Measurements from ENCODE around the genes PDF, NOB1 and COG4.

- PRO-cap: no peak
These were observed 34.9 kb upstream of the TANGO6 start for GRCh38 chr16:68808326-68809003.

GRCh38 chr16:69326098-69327244 lies 3.9 kb downstream of the PDF start:
- PRO-cap: no peak

DNA sequence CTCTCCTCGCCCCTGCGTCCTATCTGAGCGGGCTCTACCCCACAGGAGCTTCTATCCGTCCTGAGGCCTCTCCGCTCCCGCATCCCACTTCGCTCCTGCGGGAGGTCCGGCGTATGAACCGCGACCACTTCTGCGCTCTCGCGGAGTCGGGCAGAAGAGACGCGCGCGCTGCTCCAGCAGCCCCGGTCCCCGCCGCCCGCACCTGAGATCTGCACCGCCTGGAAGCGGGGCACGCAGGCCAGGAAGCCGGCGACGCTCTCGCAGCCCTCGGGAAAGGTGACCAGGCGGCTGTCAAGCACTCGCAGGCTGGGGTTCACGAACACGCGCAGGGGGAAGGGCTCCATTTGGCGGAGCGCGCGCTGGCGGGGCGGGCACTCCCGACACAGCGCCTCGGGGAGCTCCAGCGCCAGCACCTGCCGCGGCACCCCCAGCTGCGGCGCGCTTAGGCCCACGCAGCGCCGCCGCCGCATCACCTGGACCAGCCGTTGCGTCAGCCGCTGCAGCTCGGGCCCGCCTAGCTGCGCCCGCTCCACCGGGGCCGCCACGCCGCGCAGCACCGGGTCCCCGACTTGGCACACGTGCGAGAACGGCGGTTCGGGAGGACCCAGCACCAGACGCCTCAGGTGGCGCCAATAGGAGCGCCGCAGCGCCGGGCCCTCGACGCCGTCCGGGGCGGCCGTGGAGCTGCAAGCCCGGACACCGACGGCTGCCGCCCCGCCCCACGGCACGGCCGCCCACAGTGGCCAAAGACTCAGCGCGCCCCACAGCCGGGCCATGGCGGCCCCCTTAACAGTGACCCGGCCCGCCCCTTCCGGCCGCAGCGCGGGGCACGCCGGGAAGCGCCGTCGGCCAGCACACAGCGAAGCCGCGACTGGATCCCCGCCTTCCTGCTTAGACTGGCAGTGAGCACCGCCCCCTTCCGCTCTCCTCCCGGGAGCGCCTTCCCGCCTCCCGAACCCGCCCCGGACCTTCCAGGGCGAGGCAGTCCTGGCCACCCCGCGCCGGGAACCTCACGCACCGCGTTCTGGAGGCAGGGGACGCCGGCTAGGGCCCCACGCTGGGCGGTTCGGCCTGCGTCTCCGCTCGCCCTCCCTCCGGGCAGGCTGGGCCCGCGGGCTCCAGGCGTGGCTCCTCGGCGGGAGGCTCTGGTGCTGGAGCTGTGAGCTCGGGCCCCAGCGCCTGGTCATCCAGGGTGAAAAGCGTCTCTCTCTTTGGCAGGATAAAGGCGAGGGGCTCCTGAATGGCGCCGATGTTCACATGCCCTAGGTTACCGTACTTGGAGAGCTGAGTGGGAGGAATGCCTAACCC lies at the start of gene PDF:
Gene PDF, minus strand, starts transcription at position 794 of the 1,308 bp plus-strand sequence.
- PRO-cap: bidirectional peak, plus-strand start at position 955 of the sequence, minus-strand start at position 811 of the sequence

DNA sequence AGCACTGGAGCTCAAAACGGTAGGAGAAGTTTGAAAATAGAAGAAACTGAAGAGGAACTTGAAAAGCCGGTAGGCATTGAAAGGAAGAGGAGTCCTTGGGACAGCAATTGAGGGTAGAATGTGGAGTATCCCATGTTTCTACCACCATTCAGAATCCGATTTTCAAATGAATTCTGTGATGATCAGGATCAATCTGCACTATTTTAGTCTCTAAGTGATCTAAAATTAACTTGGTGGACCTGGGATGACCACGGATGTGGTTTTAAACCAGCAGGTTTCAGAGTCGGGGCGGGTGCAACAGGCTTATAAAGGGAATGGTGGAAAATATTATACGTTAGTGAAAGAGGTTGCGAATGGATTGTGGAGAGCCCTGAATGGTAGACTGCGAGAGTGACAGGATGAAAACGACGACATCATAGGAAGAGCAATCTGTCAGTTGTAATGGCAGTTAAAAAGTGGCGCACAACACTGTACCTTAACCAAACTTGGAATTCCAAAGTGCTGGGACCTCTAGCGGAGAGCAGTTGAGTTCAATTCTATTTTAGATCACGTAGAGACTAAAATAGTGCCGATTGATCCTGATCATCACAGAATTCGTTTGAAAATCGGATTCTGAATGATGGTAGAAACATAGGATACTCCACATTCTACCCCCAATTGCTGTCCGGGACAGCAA lies 1.3 kb upstream of the CYB5B start:
- PRO-cap: no peak

DNA sequence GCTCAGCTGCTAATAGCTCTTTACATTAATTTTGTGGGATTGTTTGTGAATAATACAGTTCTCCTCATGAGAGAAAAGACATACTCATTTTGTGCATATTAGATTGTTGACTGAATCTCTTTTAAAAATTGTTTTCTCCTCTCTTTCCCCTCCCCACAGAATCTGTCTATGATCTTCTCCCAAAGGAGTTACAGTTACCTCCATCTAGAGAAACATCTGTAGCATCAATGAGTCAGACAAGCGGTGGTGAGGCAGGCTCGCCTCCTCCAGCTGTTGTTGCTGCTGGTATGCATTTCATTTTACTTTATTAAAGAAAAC lies 60.4 kb downstream of the NFAT5 start:
- PRO-cap: no peak

DNA sequence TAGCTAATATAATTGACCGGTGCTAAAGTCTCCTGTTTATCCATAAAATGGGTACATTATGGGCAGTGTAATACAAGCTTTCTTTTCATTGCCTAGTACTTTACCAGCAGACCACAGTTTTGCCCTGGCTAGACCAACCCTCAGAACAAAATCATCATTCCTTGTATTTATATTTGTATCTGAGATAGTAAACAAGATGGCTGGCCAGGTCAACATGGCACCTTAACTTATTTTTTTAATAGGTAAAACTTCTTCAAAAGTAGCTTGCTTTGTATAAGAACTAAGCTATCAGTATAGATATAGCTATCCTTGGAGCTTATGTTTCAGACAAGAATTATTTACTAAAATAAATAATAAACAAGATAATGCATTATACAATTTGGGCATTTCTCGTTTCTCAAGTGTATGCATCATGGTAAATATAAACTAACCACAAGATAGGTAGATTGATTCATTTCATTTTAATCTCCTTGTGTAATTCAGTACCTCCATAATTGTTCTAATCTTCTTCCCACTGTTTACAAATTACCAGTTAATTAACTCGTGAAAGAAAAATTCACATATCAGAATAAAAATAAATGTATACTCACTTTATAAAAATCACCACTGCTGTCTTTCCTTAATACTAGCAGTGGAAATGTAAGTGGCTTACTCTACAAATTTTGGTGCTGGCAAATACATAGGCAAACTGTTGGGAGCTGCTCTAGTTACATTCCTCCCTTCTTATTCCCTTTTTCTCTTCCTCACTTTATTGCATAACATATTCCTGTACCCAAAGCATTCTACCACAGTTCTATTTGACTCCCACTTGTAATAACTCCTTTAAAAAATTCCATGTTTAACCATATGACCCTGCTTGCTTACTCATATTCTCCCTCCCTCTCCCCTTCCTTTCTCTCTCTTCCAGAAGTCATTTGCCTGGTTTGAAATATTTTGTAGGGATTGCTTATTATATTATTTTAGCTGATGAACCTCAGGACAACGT lies 23.0 kb downstream of the NQO1 start:
- PRO-cap: no peak

GRCh38 chr16:69754386-69755342 lies at the start of gene NOB1:
NOB1 (minus strand) TSS chr16:69754926.
- PRO-cap: bidirectional peak, plus-strand start at chr16:69755109, minus-strand start at chr16:69754921

GRCh38 chr16:69839967-69840638 lies 78.0 kb downstream of the WWP2 start:
- PRO-cap: unidirectional peak, minus-strand start at chr16:69840166

DNA sequence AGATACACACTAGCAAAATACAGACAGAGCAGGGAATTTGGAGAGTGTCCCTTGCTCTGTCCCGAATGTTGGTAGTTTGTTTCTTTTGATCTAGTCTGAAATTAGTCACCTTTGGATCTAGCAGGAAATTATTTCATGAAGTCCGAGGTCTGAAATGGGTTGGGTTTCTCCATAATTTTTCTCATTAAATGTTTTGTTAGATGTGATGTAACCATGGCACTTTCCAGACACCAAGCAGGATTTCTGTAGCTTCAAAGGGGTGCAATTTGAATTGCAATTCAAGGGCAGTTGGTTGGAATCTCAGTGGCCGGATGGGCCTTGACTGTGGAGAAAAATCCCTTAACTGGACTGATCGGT lies 78.5 kb downstream of the WWP2 start:
- PRO-cap: no peak

DNA sequence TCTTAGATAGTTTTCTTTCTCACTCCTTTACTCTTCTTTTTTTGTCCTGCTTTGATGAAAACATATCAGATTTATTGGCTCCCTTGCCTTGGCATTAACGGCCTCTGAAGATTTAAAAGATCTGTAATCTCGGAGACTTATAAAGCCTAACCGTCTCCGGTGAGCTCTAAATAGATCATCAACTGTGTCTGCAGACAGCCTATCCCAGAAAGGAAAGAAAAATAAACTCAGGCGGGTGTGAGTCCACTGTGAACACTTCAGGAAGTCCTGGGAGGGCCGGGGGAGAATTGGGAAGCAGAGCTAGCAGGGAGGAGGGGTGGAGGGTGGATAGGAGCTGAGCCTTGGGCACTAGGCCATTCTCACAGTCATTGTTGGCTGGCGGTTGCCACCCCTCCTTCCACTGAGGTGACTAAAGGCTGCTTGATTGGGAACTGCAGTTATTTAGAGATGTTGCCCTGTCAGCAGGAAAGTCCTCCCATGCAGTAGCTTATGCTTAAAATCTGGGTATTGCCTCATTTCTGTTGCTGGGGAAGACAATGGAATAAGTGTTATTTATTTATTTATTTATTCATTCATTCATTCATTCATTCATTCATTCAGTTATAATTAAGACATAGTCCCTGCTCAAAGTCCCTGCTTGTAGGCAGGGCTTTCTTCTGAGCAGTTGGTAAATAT lies 86.9 kb downstream of the WWP2 start:
- PRO-cap: bidirectional peak, plus-strand start at position 436 of the sequence, minus-strand start at position 267 of the sequence

- PRO-cap: bidirectional peak, plus-strand start at chr16:69965405, minus-strand start at chr16:69965404
These were observed 13.9 kb downstream of the CLEC18A start for GRCh38 chr16:69964898-69965662.

GRCh38 chr16:69977254-69977531 lies 26.1 kb downstream of the CLEC18A start:
- PRO-cap: no peak

DNA sequence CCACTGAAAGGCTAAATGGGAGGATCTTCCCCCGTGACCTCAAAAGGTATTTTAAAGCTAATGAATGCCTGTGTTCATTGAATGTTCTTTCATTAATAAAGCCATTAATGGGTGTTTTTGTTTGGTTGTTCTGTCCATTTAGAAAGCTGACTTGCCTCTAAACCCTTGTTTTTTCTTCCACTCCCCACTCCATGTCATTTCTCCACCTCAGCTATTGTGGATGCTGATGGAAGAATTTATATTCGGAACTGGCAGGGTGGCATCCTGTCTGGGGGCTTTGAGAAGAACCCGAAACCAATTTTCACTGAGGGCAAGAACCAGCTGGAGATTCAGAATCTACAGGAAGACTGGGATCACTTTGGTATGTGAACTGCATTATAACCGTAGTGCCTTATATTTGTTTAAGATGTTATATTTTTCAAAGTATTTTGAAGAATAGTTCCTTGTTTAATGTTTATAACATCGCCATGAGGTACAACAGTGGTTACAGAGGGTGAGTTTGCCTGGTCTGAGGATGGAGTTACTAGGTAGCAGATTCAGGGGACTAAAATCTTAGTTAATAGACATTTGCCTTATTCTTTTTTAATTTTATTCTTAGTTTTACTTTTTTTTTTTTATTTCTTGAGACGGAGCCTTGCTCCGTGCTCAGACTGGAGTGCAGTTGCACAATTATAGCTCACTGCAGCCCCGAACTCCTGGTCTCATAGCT lies 18.0 kb downstream of the PDPR start:
- PRO-cap: no peak

- PRO-cap: no peak
These were observed 1.0 kb downstream of the EXOSC6 start for GRCh38 chr16:70250811-70251032.

DNA sequence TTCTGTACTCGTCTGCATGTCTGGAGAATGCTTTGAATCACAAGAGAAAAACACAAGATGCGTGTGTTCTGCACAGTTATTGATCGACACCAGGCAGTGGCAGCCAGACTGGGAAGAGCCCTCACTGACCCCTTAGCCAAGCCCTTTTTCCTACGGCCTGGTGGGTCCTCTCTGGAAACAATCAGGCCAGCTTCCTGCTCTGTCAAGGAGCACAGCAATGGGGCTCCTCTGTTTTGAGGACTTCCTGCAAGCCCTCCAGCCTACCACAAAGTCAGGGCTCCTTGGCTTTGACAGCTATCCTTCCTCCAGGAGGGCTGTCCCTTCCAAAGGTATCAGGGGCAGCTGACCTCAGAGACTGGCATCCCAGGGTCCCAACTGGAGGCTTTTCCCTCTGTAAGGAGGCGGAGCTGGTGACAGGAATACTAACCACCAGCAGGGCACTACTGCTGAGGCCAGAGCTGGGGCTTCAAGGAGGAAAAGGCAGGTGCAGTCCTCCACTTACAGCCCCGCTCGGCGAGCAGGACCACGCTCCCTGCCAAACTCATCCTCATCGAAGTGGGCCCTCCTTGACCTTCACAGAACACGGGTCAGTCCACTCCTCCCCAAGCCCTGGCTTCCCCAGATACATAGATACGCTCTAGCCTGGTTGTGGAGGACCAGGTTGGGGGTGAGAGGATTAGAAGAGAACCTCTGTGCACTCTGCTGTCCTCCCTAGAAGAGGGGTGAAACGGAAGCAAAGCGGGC lies 20.7 kb downstream of the ST3GAL2 start:
- PRO-cap: no peak

DNA sequence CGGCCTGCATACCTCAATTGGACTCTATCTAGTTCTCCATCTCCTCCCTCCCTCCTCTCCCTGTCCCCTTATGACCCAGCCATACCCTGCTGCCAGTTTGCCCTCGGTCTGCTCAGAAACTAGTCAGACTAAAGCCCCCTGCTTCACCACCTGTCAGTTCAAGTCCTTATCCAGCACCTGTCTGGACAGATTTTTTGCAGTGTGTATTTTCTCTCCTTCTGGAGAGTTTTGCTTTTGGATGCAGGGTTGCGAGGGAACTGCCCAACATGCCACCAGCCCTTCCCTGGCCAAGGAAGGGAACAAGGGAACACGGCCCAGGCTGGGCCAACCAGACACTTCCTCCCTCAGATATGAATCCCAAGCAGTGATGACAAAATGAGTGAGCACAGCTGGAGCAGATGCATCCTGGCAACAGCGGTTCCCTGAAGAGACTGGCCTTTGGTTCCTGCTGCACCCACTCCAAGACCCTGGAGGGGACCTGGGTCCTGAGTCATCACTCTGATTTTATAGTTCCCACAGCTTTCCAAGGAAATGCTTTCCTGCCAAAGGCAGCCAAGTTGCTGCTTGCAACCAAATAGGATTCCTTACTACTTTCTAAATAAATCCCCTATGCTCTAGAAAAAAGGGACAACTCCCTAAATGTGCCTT lies 5.5 kb downstream of the ST3GAL2 start:
- PRO-cap: no peak

DNA sequence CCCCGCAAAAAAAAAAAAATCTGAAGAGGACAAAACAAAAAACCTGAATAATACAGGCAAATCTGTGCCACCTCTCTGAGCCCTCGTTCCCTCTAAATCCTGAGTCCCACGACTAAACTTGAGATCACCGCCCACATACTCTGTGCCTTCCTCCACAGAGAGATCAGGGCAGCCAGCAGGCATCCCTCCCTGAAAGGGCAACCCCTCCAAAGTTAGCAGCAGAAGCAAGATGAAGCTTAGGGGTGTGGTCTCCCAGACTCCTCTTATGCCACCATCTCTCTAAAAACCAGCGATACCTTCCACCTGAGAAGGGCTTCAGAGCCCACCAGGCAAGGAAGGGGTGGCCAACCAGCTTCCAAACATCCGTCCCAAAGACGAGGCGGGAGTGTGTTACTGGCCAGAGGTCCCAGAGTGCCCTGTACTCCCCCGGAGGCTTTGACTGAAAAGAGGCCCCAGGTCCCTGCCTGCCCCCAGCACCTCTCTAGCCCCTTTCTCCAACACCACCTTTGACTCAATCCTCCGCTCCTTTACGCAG lies 1.3 kb downstream of the ST3GAL2 start:
- PRO-cap: no peak

GRCh38 chr16:70522929-70523696 lies at the start of gene COG4:
COG4 (minus strand) TSS chr16:70523554.
- PRO-cap: bidirectional peak, plus-strand start at chr16:70523816, minus-strand start at chr16:70523552

DNA sequence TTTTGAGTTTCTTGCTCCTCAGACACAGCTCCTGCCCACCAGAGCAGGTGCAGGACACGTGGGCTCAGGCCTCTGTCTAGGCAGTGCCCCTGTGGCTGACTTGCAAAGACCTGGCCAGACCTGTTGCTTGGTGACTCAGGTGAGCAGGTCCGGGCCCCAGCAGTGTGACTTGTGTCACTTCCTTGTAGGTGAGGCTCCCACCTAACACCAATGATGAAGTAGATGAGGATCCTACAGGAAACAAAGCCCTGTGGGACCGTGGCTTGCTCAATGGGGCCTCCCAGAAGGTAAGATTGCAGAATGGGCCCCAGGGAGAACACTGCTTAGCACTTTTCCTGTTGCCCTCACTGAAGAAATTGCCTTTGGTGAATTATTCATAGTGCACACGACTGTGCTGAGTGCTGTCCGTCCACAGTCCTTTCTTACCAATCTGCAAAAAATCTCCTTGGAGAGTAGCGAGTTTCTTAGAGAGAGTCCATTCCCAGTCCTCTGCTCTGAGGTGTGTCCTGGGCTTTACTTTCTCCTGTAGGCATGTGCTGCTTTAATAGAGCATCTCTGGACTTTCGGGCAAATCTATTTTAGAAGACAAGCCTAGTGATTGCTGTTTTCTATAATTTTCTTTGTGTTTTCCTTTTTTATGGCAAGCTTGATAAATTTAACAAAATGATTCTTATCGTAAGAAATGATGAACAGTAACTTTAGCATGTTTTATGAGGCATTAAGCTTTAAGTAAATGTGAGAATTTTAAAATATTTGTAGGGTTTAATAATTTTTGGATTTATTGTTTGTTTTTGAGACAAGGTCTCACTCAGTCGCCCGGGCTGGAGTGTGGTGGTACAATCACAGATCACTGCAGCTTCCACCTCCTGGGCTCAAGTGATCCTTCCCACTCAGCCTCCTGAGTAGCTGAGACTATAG lies 45.5 kb downstream of the SF3B3 start:
- PRO-cap: no peak

DNA sequence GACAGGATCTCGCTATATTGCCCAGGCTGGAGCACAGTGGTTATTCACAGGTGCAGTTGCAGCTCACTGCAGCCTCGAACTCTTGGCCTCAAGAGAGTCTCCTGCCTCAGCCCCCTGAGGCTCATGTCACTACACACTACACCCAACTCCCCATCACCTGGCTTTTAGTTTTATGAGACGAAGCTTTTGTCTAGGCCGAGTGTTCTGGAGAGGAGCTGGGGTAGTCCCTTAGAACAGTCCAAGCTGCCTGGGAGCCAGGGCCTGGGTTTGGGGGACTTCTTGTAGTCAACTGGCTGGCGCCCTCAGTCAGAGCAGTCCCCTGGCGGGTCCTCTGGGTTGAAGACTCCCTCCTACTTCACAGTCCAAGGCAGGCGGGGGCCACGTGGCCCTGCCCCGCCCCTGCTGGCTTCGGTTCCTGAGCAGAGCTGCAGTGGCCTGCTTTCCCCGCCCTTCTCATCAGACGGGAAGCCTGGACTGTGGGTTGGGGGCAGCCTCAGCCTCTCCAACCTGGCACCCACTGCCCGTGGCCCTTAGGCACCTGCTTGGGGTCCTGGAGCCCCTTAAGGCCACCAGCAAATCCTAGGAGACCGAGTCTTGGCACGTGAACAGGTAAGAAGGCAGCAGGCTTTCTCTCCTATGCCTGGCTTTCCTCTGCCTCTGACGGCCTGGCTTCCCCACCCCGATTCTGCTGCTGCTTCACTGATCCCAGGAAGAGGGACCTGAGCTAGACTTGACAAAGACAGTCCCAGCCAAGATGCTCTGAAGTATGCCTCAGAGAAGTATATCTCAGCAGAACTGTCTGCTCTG lies 56.0 kb downstream of the SF3B3 start:
- PRO-cap: bidirectional peak, plus-strand start at position 459 of the sequence, minus-strand start at position 328 of the sequence

Data from left ventricle myocardium (tissue), 1 donor.